Smooth muscle cell (in vitro differentiated cells): ENCODE data around the genes CELF1, TRIM48, OR5F1, OR8I2, OR5M3, OR9G4 and TNKS1BP1.

DNA sequence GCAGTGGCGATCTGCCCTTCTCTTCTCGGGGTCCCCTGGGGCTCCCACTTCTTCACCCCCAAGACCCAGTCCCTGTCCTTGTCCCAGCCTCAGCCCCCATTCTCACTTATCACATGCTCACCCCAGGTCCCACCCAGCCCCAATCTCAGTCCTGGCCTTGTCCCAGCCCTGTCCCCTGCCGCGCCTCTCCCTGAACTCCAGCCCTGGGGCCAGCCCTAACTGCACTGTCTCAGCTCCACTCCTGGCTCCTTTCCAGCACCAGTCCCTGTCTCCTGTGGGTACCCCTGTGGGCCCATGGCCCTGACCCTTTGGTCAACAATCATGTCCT, 902 bp downstream of the SPI1 start:
- RAMPAGE, long total RNA: no peak

- RAMPAGE, long total RNA: no peak
Observed at GRCh38 chr11:47431396-47431796, 5.2 kb upstream of the PSMC3 start.

GRCh38 chr11:47499231-47500031, 50.5 kb upstream of the RAPSN start:
- RAMPAGE, long total RNA: no peak

DNA sequence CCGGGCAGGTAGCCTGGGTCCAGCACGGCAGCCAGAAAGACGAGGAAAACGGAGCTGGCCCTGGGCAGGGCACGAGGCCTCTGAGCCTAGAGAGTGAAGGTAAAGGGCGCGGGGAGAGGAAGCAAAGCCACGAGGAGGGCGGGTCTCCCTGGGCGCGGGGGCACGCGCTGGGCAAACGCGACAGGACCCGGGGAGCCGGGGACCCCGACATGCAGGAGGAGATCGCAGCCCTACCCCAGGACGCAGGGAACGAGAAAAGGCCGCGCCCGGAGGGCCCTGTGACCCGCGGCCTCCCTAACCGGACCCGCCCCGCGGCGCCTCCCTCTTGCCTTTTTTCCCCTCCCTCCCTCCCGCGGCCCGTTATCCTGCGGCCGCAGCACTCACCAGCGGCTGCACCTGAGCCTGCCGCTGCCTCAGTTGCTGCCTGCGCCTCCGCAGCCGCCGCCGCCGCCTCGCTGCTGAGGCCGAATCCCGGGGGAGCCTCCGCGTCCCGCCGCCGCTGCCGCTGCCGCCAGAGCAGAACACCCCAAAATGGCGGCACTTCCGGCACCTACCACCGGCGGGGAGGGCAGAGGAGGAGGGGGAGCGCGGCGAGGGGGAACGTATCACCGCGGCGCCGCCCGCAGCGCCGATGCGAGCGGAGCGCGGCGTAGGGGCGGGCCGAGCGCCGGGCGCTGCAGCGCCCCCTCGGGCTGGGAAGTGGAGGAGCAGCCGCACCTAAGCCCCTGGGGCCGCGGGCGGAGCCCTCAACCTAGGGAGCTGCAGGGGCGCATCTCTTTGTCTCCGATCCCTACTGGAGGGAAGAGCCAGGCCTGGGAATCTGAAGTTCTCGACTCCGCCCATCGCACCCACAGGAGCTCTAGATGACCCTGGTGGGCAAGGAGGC, at the start of gene CELF1:
Gene CELF1, minus strand, starts transcription at position 525 of the 886 bp plus-strand sequence.
- RAMPAGE, long total RNA: start-site peak on the minus strand centred at position 386 of the sequence, 301 bp wide, 40 and 14 reads in 2 replicates

GRCh38 chr11:47587134-47588473, 1.1 kb downstream of the FAM180B start:
- RAMPAGE, long total RNA: no peak

- RAMPAGE, long total RNA: no peak
Observed at GRCh38 chr11:47606347-47607217, 12.4 kb upstream of the C1QTNF4 start.

DNA sequence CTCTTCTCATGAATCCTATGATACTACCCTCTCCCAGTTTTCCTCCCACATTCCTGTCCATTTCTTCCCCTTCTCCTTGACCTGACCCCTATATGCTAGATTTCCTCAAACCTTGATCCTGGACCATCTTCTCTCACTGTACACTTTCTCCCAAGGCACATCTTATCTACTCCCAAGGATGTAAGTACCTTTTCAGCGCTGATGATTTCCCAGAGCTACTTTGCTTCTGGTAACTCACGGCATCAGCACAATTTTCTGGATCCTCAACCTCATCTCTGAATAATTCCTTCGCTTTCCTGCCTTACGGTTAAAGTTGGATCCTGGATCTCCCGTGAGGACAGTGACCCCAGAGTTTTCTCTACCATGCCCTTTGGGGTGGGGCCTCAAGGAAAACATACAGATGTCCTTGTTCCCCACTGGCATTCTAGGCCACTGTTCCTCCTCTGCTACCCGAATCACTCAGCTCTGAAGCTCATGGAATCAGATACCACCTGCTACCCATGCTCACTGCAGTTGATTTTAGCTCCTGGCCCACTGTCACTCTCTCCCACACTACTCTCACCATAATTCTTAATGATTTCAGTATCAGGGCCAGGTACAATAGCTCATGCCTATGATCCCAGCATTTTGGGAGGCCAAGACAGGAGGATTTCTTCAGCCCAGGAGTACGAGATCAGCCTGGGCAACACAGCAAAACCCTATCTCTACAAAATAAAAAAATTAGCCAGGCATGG, 5.9 kb downstream of the NUP160 start:
- RAMPAGE, long total RNA: no peak

- RAMPAGE, long total RNA: no peak
Observed at GRCh38 chr11:47917701-47918596, 62.4 kb upstream of the PTPRJ start.

DNA sequence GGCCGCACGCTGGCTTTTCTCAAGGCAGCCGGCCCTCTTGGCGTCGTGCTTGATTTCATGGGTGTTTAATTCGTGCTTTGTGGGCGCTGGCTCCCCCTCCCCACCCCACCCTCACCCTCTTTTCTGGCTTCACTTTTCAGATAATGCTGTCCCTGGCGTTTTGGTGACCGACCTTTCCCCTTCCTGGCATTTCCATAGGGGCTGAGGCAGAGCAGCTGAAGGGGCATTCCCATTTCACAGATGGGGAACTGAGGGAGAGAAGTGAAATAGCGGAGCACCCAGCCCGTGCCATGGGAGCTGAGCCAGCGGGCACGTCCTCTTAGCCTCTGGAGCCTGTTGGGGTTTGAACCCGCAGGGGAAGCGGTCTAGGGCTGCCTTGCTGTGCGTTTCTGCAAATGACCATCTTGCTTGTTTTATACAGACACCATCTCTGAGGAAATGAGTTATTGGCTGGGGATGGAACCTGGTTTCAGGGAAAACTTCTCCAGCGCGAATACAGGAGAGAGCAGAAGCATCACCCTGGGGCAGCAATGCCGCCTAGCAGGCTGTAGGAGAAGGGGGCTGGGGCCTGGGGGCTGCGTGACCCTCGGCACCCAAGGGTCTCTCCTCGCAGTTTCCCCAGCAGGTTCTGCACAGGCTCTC, 1.3 kb downstream of the PTPRJ start:
- RAMPAGE, long total RNA: no peak

DNA sequence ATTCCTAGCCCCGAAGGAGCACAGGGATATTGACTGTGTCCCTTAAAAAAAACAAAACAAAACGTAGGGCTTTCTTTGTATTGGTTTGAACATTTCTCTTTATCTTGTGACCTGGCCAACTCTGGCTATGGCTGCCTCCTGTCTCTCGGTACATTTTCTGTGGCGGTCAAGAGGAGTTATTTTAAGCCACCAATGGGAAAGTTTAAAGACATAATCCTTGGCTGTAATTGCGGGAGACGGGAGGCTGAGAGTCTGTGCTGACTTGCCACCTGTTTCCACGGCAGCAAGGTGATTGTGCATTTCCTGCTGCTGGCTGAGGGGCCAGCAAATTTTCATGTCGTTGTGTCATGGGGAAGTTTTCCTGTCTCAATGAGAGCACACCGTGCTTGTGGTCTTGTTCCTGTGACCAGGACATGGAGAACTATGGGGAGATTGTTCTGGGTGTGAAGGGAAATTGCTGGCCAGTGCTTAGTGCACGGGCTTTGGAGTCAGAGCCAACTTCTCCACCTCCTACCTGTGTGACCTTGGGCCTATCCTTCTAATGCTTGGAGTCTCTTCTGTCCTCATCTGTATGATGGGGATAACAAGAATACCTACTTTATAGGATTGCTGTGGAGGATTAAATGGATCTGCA, 11.0 kb downstream of the PTPRJ start:
- RAMPAGE, long total RNA: no peak

DNA sequence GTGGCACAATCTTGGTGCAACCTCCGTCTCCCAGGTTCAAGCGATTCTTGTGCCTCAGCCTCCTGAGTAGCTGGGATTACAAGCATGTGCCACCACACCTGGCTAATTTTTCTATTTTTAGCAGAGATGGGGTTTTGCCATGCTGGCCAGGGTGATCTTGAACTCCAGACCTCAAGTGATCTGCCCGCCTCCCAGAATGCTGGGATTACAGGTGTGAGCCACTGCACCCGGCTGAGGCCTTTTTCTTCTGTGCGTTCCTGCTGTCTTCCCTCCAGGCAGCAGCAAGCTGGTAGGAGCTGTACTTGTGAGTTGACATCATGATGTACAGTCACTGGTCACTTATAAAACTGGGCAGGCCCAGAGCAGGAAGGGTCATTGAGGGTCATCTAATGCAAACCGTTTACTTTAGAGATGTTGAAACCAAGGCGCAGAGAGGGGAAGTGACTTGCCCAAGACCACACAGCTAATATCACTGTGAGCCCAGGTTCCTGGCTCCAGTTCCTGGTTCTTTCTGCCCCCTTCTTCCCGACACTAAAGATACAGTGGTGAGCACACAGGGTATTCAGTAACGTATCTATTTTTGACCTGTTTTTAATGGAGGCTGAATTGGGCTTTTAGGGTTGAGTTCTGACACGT, 27.2 kb downstream of the PTPRJ start:
- RAMPAGE, long total RNA: no peak

DNA sequence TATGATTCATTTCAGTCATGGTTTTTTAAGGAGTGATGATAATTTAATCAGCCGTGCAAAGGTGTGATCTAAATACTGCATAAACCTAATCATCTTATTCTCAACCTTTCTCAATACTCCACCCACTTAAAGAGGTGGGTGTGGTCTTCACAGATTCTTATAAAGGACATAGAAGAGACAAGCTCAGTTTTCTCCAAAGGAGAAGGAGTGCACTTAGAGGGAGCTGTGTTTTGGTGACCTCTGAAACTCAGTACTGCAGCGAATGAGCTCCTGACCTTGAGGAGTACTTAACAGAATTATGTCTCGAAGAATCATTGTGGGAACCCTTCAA, at the start of gene TRIM48:
Gene TRIM48, plus strand, starts transcription at position 186 of the 331 bp plus-strand sequence.
- RAMPAGE, long total RNA: no peak

GRCh38 chr11:55994529-55994876, at the start of gene OR5F1:
OR5F1 (minus strand) TSS chr11:55994625.
- RAMPAGE, long total RNA: no peak

DNA sequence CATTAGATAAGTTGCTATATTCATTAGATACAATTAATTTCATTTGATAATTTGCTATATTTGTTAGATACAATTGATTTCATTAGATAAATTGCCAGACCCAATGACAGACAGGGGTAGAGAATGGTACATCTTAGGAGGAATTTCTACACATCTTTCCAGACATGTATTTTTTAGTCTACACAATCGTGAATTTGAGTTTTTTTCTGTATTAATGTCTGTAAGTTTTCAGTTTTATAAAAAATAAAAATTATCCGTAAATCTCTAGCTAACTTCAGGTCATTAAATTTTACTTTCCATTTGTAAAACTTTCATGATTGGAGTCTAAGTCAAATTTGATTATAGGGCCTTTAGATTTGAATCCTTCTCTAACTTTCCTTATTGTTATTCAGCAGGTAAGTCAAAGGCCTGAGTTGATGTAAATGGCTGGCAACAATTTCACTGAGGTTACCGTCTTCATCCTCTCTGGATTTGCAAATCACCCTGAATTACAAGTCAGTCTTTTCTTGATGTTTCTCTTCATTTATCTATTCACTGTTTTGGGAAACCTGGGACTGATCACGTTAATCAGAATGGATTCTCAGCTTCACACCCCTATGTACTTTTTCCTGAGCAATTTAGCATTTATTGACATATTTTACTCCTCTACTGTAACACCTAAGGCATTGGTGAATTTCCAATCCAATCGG, at the start of gene OR8I2:
Gene OR8I2, plus strand, starts transcription at position 423 of the 689 bp plus-strand sequence.
- RAMPAGE, long total RNA: no peak

DNA sequence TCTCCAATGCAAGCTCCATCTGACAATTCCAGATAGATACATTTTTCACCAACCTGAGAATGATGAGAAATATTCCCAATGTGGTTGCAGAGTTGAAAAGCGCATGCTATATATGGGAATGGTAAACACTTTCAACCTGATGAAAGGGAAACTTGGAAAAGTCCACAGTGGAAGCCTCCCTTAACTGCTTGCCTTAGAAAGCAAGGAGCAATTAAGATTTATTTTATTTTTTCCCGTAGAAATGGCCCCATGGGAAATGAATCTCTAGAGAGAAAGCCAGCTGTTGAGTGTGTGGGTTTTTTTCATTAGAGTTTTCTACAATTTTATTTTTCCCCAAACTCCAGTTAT, at the start of gene OR5M3:
Gene OR5M3, minus strand, starts transcription at position 185 of the 348 bp plus-strand sequence.
- RAMPAGE, long total RNA: no peak

DNA sequence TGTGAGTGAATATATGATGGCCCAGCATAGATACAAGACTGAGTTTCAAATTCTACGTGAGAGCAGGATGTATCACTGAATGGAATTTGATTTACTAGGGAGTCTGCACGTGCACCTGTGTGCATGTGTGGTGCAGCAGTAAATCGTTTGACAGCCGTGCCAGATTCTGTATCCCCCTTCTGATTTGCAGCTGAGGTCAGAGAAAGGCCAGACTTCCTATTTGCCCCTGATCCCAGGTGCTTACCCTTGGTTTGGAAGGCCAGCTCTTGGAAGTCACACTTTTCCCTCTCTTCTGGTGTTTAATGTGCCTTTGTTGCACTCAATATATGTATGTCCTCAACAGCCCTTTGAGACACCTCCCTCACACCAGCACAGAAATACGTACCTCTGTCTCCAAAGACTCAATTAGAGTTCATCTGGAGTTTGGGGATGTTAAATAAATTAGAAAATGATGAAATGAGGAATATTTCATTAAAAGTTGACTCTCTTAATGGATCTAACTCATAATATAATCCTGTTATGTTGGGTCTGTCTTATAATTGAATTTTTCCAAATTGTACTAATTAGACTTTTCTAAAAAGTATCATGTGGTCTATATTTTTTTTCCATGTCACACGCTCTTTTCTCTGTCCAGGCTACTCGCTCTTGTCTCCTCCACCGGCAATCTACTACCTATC, at the start of gene OR9G4:
Gene OR9G4, minus strand, starts transcription at position 286 of the 677 bp plus-strand sequence.
- RAMPAGE, long total RNA: no peak

DNA sequence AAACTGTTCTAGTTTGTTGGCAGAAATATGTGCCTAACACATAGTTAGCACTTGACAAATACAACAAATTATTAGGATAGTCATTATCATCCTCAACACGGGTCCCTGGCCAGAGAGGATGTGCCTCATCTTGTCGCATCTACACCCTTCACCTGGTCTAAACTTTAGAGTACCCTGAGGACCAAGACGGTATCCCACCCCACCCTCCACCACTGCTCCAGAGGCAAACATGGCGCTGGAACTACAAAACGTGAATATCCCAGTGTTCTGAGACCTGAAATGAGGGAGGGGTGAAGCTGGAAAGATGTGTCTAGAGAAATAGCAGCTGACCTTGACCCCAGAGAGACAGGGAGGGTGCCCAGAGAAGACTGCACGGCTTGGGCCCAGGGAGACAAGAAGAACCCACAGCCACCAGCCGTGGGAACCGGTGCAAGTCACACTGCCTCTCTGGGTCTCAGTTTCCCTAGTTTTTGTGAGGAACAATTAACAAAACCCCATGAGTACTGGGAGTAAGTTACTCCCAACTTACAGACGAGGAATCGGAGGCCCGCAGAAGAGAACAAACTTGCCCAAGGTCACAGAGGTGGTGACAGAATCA, 19.4 kb downstream of the TNKS1BP1 start:
- RAMPAGE, long total RNA: no peak

DNA sequence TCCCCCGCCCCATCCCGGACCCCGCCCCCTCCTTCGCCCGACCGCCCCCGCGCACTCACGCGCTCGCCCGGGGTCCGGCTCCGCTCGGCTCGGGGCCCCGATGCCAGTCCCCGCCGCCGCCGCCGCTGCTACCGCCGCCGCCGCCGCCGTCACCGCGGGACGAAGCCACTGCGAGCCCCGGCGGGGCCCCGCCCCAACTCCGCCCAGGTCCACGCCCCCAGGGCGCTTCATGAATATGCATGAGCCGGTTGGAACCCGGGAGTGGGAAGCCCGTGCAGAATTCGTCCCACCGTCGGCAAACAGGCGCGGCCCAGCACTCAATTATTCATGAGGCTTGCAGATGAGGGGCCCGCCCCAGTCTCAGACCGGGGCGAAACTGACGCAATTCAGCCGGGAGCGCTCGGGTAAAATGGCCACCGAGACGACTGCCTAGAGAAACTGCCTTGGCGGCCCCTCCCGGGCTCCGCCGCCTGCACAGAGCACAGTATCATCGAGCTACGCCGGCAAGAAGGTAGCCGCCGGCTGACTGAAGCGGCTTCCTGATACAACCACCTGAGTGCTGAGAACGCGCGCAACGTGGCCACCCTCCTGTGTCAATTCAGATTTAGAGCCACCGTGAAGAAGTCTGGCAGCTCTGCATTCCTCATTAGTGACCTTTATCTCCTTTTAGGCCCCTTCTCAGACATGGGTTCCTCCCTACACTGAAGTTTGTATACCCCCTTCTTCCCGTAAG, at the start of gene TNKS1BP1:
Gene TNKS1BP1, minus strand, starts transcription at position 172 of the 733 bp plus-strand sequence.
- RAMPAGE, long total RNA: start-site peak on the plus strand centred at position 388 of the sequence, 12 bp wide, 8 and 14 reads in 2 replicates

DNA sequence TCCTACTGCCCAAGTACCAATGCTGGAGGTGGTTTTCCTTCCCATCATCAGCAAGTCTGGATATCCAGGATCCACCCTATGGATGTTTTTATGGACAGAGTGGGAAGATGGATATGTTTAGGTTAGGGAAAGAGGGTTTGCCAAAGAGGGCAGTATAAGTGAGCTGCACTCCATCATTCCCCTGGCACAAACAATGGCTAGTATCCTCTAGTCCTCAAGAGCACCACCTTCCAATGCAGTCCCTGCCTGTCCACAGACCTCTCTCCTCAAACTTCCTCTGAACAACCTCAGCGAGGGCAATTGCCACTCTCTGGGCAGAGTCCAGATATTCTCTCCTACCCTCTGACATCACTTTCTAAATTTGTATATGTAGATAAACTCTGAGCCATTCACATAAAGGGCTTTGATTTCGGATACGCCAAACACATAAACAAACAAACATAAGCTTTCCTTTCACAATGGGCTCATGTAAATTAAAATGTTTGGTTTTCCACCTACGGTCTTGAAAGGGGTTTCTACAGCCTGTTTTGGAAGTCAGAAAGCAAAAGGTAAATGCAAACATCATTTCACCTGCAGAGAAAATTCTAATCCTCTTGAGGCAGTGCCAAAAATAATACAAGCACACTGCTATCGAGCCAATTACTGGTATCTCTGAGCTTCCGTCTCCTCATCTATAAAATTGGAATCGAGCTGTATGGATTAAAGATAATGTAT, 3.0 kb upstream of the SLC43A3 start:
- RAMPAGE, long total RNA: no peak

DNA sequence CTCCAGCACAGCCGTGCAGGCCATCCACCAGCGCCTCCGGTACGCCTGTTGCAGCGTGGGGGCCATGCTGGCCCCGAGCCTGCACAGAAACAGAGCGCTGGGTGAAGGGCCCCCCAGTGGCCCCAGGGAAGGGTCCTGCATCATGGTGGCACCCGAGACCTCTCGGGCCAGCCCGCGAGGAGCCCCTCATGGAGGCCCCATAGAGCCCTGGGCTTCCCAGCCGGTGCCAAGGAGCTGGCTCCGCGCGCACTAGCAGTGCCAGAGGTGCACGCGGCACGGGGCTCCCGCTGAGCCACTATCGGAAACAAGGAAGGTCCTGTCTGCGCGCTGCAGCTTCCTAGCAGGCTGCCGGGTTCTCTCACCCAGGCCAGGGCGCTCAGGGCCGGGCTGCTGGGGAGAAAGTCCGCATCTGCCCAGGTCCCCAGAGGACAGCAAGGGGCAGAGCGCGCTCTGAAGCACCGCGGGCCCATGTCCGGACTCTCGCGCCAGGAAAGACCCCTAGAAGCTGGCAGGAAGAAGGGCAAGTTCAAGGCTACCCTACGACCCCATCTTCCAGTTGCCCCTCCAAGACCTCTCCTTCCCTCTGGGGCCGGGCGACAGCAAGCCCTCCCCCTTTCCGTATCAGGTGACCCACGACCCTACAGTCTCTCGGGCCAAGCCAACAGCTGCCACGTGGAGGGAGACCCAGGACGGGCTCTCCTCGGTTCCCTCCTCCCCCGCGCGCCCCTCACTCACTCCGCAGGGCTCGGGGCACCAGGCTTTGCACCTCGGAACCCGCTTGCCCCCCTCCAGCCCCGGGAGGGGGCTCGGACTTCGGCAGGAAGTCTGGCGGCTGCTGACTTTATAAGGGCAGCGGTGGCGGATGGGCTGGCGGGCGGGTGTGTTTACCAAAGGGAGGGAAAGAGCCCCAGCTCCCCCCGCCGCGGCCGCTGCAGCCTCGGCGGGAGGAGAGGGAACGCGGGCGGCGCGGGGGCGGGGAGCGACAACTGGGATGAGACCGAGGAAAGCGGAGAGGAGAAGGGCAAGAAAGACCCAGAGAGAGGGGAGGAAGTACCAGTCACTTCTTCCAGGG, 1.1 kb downstream of the SLC43A1 start:
- RAMPAGE, long total RNA: no peak